Occipital lobe (tissue), 2 donors: Measurements from ENCODE around the gene NBR1.

DNA sequence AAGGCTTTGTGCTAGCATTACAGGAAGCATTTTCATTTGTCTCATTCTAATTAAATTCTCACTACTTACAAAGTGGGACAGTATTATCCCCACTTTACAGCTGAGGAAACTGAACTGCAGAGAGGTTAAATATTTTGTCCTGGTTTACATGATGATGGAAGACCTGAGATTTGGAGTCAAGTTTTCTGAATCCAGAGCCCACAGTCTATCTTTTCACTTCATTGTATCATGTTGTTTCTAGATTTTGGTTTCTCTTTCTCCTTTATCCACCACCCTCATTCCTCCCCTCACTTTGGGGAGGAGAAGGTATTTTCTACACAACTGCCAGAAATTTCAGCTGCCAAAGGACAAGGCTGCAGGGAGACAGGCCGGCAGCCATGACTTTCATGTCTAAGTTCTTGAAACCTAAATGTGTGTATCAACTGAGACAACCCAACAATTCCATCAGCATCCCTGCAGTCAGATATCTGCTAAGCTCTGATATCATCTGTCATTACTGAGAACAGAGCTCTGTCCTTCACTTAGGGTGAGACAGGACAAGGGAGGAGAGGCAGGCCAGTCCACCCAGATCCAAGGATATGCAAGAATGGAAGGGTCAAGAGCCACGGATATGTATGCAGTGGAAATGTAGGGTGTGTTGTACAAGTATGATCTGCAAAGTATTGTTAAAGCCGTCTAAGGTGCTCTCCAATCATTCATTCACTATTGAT, 3.8 kb upstream of the RPL27 start:
- RAMPAGE, long total RNA: no peak

DNA sequence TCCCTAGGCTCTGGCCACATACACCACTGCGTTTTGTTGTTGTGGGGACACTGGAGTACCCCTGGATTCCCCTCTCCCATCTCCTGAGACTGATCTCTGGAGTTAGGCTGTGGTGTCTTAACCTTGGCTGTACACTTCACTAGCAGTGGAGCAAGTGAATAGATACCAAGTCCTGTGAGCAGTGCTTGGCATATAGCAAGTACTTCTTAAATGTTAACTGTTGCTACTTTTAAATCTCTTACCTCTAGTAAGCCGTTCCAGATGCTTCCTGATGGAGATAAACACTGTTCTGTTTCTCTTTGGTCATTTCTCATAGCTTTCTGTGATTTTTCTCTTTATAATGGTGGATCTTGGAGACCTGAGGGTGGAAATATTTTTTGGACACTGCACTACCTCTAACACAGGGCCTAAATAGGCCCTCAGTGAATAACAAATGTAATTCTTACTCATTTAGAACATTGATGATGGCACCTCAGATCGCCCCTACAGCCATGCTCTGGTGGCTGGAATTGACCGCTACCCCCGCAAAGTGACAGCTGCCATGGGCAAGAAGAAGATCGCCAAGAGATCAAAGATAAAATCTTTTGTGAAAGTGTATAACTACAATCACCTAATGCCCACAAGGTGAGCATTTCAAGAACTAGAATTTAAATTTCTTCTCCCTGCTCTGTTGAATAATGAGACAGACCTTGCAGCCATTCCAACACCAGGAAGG, 1.4 kb downstream of the RPL27 start:
- RAMPAGE, long total RNA: no peak

DNA sequence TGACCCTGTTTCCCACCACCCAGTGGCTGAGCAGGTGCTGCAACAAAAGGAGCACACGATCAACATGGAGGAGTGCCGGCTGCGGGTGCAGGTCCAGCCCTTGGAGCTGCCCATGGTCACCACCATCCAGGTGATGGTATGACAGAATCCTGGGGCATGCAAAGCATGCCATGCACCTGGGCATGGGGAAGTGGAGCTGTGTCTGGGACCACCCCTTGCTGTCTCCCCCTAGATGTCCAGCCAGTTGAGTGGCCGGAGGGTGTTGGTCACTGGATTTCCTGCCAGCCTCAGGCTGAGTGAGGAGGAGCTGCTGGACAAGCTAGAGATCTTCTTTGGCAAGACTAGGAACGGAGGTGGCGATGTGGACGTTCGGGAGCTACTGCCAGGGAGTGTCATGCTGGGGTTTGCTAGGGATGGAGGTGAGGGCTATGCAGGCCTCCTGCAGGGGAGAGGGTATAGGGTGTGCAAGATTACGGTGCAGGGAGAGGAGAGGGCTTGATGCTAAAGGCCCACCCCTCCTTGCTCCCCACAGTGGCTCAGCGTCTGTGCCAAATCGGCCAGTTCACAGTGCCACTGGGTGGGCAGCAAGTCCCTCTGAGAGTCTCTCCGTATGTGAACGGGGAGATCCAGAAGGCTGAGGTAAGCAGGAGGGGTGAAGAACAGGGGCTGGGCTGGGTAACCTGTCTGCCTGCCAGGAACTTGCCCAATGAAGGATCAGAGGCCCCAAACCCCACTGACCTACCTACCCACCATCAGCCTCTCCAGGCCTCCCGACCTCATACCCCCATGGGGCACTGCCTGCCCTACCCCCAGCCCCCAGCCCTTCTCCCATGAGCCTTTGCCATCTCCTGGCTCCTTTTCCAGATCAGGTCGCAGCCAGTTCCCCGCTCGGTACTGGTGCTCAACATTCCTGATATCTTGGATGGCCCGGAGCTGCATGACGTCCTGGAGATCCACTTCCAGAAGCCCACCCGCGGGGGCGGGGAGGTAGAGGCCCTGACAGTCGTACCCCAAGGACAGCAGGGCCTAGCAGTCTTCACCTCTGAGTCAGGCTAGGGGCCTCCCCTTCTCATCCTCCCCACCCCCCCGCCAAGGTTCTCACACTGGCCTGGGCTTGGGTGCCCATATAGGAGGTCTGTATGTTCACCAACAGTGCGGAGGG, 7.0 kb downstream of the IFI35 start:
- RAMPAGE, long total RNA: no peak

GRCh38 chr17:43015445-43016224, 6.5 kb downstream of the VAT1 start:
- RAMPAGE, long total RNA: no peak

- RAMPAGE, long total RNA: no peak
Measured at GRCh38 chr17:43019214-43019700, 2.9 kb downstream of the VAT1 start.

GRCh38 chr17:43020058-43020587, 2.1 kb downstream of the VAT1 start:
- RAMPAGE, long total RNA: no peak

DNA sequence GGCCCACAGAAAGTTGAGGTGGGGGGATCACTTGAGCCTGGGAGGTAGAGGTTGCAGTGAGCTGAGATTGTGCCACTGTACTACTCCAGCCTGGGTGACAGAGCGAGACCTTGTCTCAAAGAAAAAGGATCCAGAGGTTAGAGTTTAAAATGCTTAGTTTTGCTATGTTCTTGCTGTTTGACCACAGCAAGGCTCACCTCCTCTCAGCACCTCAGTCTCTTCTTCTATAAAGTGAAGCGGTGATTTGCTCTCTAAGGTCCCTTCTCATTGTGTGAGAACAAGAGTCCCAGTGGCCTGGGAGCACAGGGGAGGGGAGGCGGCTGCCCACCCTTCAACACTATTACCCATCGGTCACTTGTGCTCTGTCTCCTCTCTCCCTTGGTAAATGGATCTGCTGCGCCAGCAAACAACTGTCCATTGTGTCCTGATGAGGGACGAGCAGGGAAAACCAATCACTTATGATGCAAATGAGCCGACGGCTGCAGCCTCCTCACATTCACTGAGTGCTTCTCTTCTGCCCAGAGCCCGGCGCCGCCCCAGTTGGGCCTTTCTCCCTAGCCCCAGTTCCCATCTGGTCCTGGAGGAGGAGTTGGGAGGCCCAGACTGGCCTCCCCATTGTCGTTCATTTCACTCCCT, 11.1 kb downstream of the RND2 start:
- RAMPAGE, long total RNA: no peak

DNA sequence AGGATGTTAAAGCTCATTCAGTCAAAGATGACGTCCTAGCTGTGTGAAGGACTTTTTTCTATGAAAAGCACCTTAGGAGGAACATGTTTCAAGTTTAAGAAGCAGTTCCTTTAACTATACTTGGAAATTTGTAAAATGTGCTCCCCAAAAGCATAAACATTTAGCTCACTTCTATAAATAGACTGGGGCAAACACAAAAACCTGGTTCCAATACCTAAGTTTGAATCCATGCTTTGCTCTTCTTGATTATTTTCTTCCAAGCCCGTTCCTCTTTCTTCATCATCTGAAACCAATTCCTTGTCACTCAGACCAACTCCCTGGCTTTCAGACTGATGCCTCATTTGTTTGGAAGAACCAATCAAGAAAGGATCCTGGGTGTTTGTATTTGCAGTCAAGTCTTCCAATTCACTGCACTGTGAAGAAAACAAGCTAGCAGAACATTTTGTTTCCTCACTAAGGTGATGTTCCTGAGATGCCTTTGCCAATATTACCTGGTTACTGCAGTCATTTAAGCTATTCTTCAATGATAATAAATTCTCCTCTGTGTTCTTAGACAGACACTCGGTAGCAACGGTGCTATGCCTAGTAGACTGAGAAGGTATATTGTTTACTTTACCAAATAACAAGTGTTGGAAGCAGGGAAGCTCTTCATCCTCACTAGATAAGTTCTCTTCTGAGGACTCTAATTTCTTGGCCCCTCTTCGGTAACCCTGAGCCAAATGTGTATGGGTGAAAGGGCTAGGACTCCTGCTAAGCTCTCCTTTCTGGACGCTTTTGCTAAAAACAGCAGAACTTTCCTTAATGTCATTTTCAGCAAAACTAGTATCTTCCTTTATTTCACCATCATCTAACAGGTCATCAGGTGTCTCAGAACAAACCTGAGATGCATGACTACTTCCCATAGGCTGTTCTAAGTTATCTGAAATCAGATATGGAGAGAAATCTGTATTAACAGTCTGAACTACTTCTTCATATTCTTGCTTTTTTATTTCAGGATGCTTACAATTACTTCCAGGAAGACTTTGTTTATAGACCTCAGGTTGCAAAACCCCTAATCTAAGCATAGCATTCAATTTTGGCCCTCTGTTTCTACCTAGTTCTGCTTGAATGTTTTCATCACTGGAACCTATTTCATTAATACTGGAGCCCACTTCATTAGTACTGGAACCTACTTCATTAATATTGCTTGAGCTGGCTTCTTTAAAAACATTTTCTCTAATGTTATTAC, 33.5 kb downstream of the BRCA1 start:
- RAMPAGE, long total RNA: no peak

GRCh38 chr17:43166035-43167147, 4.6 kb upstream of the NBR1 start:
- RAMPAGE, long total RNA: no peak

DNA sequence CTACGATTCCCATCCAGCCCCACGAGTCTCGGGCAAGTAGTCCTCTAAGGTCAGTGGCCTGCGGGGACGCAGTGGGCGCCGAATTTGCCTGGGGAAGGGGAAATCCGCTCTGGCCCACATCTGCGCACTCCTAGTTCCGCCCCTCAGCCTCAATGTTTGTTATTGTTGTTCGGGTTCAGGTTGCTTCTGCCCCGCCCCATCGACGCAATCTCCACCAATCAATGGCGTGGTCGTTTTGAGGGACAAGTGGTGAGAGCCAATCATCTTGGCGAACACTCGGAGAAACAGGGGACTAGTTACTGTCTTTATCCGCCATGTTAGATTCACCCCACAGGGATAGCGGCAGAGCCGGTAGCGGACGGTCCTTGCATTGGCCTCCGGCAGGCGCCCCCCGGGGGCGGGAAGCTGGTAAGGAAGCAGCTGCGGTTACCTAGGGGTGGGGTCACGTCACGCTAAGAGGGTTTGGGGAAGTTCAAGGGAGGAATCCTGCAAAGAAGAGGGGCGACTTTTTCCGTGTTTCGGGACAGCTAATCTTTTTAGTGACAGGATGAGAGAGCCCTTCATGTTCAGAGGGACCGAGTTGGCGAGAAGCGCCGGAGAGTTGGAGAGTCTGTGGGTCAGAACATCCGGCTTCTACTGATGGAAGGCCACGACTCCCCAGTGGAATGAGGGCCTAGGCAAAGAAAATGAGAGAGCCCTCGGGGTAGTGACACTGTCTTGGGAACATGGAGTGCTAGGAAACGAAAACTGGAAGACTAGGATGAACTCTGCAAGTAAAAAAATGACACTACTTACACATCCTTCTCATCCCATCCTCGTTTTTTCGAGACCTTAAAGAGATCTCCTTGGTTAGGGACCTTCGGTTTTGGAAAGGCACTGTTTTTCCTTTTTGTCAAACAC, at the start of gene NBR1:
Gene NBR1, plus strand, starts transcription at position 320 of the 900 bp plus-strand sequence.
- RAMPAGE, long total RNA: start-site peak on the plus strand centred at position 322 of the sequence, 25 bp wide, 184 and 283 reads in 2 replicates

DNA sequence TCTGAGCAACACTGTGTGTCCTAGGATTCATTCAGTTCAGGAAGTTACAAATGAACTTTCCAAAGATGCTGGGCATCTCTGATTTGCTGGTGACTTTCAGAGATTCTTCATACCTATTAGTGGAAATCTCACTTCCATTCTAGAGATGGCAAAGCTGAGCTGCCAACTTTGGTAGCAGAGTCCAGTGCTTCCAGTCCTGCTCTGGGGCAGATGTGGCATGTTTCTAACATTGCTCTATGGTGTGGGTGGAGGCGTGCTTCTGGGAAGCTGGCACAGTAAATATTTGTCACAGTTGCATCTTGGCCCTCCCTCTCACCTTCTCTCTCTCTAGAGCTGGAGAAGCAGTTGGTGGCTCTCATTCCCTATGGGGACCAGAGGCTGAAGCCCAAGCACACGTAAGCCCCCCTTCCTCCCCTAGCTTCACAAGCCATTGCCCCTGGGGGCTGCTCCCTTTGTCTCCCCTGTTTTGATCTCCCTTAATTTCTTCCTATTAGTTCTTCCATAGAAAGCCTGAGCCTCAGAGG, 1.9 kb downstream of the TMEM106A start:
- RAMPAGE, long total RNA: no peak

DNA sequence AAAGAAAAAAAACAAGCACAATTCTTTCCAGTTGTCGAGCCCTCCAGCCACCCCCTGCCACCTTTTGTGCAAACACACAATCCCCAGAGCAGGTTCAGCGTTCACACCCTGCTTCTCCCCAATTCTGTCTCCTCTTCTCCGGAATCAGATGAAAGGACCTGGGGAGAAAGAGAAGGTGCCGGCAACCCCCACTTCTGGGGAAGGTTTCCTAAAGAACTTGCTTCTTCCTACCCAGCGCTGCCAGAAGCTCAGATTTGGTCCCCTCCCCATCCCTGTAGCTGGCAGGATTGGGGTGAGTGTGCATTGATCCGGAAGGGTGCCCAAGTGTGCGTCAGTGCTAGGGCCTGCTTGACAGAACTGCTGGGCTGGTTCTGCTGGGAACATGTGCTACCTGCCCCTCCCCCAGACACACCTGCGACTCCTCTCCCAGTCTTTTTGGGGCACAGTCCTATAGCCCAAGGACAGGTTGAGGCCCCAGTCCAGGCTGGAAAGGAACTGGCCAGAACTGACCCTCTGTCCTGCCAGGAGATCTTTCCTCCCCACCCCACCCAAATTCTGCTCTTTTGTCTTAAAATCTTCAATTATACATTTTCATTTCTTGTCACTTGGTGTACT, 3.3 kb downstream of the ARL4D start:
- RAMPAGE, long total RNA: no peak

- RAMPAGE, long total RNA: no peak
Measured at GRCh38 chr17:43463424-43464002, 20.3 kb upstream of the DHX8 start.

DNA sequence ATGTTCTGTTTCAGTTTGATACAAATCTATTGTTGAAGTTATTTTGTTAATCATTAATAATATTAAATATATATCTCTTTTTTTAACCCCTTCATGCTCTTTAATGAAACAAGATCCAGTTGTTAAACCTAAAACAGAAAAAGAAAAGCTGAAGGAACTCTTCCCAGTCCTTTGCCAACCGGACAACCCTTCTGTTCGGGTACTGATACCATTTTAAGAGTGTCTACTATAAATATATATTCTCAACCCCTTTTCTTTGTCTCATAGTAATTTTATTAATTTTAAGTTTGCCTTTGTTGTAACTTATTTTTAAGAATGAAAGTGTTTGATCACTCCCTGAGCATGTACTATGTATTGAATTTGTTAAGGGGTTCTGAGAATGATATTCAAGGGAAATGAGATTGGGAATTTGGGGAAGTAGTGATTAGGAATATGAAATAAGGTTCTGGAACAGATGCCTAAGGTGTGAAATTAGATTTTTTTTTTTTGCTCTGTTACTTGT, 7.3 kb downstream of the DHX8 start:
- RAMPAGE, long total RNA: no peak

GRCh38 chr17:43721405-43721987, 37.1 kb downstream of the SOST start:
- RAMPAGE, long total RNA: no peak

DNA sequence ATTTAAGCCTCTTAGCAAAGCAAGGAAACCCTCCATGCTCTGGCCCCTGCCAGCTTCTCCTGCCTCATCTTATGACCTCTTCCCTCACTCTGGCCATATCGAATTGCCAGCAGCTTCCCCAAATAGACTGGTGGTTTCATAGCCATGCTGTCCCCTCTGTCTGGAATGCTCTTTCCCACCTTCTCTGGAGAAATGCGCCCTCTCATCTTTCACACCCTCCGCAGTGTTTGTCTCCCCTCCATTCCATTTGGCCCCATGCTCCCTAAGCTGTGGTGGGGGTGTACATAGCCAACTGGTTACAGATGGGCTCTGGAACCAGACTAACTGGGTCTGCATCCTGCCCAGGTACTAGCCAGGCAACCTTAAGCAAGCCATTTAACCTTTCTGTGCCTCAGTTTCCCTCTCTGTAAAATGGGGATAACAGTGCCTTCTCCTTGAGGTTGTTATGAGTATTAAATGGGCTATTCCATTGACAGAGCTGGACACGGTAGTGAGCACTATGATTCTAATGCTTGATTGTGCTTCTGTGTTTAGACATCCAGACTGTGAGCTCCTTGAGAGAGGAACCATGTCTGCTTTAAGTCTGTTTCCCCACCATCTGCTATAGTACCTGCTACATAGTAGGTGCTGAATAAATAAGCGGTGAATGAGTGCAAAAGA, 3.6 kb downstream of the DUSP3 start:
- RAMPAGE, long total RNA: no peak

DNA sequence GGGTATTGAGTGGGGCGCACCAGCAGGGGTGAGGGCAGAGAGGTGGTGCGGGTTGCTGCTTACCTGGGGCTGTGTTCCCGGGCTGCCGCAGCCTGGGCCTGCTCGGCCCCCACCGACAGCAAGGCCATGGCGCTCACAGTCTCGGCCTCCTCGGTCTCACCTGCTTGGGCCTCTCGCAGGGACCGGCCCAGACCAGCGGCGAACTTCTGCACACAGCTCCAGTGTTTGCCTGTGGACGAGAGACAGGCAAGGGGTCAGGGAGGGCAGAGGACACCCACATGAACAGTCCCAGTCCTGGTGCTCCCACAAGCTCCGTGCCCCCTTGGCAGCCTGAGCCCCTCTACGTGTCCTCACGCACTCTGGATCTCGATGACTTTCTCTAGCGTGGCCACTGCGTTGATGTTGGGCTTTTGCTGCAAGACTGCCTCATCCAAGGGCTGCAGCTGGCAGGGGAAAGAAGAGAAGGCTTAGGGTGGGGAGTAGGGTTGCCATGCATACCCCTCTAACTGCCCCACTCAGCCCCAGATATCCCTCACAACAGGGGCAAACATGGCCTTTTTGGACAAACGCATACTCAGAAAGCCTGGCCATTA, 8.0 kb downstream of the G6PC3 start:
- RAMPAGE, long total RNA: no peak

GRCh38 chr17:44079852-44080708, 9.5 kb downstream of the G6PC3 start:
- RAMPAGE, long total RNA: no peak

DNA sequence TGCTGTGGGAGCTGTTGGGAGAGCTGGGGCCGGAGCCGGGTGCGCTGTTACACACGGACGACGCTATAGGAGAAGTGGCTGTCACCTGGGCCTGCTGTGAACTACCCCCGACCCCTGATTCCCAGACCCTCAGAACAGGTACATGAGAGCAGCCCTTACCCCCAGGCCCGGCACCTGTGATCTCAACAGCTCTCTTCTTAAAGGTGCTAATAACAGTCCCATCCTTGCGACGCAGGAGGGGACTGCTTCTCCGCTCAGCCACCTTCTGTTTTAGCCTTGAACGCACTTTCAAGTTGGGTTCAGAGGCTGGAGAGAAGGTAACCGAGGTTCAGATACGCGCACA, 21.7 kb downstream of the G6PC3 start:
- RAMPAGE, long total RNA: no peak

DNA sequence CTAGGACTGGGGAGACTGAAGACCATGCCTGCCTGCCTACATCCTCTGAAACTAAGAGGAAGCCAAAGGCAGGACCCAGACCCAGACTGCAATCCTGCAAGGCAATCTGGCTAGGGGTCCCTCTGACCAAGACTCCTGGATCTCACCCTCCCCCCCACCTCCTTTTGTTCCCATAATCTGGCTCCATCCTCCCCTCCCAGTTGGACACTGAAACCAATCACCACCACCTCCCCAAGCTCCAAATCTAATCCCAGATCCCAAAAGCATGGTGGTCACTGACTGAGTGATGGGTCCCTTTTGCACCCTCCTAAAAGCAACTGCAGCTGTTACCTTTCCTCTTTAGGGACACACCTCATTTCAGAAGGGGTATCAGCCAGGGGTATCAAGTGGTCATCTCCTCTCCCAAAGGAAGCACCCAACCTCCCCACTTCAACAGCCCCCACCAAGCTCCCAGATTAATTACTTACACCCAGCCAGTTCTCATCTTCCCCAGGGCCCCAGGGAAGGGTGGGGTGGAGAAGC, 1.2 kb downstream of the HDAC5 start:
- RAMPAGE, long total RNA: no peak